Testis (tissue), 5 donors: ENCODE data around the genes LRCH4, EPO, ACHE and MYL10.

DNA sequence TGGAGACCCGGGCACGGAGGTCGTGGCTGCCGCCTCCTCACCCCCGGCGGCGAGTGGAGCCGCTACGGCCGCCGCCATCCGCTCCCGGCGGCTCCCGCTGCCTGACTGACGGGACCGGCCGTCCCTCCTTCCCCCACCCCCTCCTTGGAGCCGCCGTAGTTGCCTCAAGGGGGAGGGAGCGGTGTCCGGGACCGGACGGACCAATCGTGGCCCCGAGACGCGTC is at the start of gene LRCH4:
Gene LRCH4 (minus strand): TSS at position 107 of the 224 bp plus-strand sequence.
- PRO-cap, 3 experiments, result peak in 3 of 3 experiments; most common minus-strand start position 107 of the sequence (in 2)
- RAMPAGE, long total RNA, 2 experiments, result start-site peak on the minus strand in 2 of 2 experiments, centred at positions 166 to 201 of the sequence, 1,067 to 1,080 reads per replicate
- RRBS, result 1% methylated on average over 18 of the region's 28 CpGs

GRCh38 chr7:100603608-100604670 is 1.8 kb downstream of the PCOLCE start:
- PRO-cap, 3 experiments, result peak in 3 of 3 experiments; most common plus-strand start chr7:100604141 (in 3); most common minus-strand start chr7:100604216 (in 3)
- RAMPAGE, long total RNA, 2 experiments, result start-site peak on the plus strand in 1 of 2 experiments, at chr7:100604114-100604150 at its widest, 50 reads per replicate; start-site peak on the minus strand in 2 of 2 experiments, at chr7:100604190-100604263 at its widest, 10 to 18 reads per replicate
- RRBS, result 3% methylated on average over 7 of the region's 62 CpGs

DNA sequence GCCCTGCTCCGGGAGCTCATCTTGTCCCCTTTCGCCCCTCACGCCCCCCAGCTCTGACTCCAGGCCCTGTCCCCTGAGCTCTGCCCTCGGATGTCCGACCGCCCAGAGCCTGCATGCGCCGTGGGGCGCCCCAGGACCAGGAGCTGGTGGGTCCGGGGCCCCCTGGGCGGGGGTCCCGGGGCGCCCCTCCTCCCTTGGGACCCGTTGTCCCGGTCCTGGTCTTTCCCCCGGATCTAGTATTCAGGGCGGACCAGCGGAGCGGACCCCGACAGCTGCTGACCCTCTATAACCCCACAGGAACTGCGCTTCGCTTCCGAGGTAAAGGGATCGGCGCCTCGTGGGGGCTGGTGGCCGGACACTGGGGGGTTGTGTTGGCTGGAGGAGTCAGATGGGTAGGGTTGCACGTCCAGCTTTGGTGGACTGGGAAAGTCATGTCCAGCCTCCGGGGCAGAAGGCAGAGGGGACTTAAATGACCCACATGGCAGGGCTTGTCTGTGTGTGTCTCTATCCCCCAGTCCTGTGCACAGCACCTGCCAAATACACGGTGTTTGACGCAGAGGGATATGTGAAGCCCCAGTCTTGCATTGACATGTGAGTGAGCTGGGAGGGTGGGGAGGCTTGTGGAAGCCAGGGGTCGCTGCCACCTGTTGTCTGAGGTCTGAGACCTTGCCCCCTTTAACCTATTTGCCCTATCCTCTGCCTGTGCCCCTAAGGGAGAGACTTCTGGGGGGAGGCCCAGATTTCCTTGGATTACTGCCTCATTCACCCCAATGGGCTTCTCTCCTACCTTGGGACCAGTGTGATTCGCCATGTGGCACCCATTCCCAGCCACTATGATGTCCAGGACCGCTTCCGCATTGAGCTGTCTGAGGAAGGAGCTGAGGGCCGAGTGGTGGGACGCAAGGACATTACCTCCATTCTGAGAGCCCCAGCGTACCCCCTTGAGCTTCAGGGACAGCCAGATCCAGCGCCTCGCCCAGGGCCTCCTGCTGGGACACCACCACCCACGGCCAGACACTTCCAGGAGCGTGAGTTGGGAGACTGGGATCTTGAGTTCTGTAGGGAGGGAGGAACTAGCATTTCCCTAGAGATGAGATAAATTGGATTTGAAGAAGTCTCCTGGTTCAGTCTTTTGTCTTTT is 709 bp downstream of the MOSPD3 start:
- PRO-cap, 3 experiments, result no peak in any of the 3 experiments
- RAMPAGE, long total RNA, 2 experiments, result no peak in any of the 2 experiments
- RRBS, result 4% methylated on average over 2 of the region's 42 CpGs

GRCh38 chr7:100642433-100643249 is 1.3 kb upstream of the TFR2 start:
- PRO-cap, 3 experiments, result no peak in any of the 3 experiments
- RAMPAGE, long total RNA, 2 experiments, result no peak in any of the 2 experiments
- RRBS, result no CpG with 5 or more reads among the region's 17 CpGs

DNA sequence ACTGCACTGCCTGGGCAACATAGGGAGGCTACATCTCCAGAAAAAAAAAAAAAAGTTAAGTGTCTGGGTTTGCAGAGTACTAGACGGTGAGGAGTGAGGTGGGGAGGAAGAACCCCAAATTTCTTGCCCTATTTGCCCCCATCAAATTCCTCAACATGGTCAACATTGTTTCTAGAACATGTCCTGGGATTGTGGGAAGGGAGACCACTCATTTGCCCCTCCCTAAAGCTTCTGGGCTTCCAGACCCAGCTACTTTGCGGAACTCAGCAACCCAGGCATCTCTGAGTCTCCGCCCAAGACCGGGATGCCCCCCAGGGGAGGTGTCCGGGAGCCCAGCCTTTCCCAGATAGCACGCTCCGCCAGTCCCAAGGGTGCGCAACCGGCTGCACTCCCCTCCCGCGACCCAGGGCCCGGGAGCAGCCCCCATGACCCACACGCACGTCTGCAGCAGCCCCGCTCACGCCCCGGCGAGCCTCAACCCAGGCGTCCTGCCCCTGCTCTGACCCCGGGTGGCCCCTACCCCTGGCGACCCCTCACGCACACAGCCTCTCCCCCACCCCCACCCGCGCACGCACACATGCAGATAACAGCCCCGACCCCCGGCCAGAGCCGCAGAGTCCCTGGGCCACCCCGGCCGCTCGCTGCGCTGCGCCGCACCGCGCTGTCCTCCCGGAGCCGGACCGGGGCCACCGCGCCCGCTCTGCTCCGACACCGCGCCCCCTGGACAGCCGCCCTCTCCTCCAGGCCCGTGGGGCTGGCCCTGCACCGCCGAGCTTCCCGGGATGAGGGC is at the start of gene EPO:
Gene EPO (plus strand): TSS at position 337 of the 790 bp plus-strand sequence.
- PRO-cap, 3 experiments, result no peak in any of the 3 experiments
- RAMPAGE, long total RNA, 2 experiments, result no peak in any of the 2 experiments
- RRBS, result 2% methylated on average over 40 of the region's 50 CpGs

- PRO-cap, 3 experiments, result no peak in any of the 3 experiments
- RAMPAGE, long total RNA, 2 experiments, result no peak in any of the 2 experiments
- RRBS, result 2% methylated on average over 10 of the region's 35 CpGs
These were observed 858 bp downstream of the EPO start for GRCh38 chr7:100720922-100721729.

GRCh38 chr7:100802153-100802581 is 25.2 kb downstream of the EPHB4 start:
- PRO-cap, 3 experiments, result peak in 3 of 3 experiments; most common plus-strand start chr7:100802224 (in 1); most common minus-strand start chr7:100802284 (in 2)
- RAMPAGE, long total RNA, 2 experiments, result no peak in any of the 2 experiments
- RRBS, result 27% methylated on average over 1 of the region's 8 CpGs

GRCh38 chr7:100807171-100807990 is 19.9 kb downstream of the EPHB4 start:
- PRO-cap, 3 experiments, result no peak in any of the 3 experiments
- RAMPAGE, long total RNA, 2 experiments, result no peak in any of the 2 experiments
- RRBS, result no CpG with 5 or more reads among the region's 22 CpGs

GRCh38 chr7:100825862-100826335 is 1.4 kb downstream of the EPHB4 start:
- PRO-cap, 3 experiments, result no peak in any of the 3 experiments
- RAMPAGE, long total RNA, 2 experiments, result no peak in any of the 2 experiments
- RRBS, result no CpG with 5 or more reads among the region's 8 CpGs

GRCh38 chr7:100865545-100865901 is 1.7 kb upstream of the TRIP6 start:
- PRO-cap, 3 experiments, result no peak in any of the 3 experiments
- RAMPAGE, long total RNA, 2 experiments, result no peak in any of the 2 experiments
- RRBS, result 84% methylated on average over 3 of the region's 13 CpGs

- PRO-cap, 3 experiments, result peak in 3 of 3 experiments; most common plus-strand start chr7:100896028 (in 1); most common minus-strand start chr7:100895888 (in 3)
- RAMPAGE, long total RNA, 2 experiments, result no peak in any of the 2 experiments
- RRBS, result 2% methylated on average over 37 of the region's 103 CpGs
These were observed at the start of gene ACHE for GRCh38 chr7:100895436-100896477. TSS of gene ACHE (minus strand) at chr7:100895888.

DNA sequence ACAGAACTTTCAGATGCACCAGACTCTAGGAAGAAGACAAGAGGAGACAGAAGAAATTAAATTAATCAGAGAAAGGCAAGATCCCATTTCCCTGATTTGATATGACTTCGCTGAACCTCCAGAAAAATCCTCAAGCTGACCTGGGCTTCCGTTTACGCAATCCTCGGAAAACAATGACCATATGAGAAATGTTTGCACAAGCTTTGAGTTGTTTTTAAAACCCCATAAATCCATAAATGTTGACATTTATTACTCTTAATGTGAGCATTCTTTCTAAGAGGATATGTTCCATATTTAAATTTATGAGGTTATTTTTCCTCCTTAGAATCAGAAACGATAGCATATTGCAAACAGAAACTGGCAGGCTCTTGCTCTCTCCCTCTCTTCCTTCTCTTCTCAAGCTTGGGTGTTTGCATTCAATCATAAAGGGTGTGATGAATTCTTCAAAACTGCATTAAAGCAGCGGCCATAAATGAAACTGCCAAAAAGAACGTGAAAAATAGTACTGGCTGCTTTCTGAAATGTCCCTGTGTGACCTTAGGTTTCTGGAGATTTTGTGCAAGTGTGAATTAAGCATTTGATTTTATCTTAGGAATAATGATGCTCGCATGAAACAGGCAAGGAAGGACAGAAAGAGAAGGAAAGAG is 6.9 kb upstream of the MUC3A start:
- PRO-cap, 3 experiments, result no peak in any of the 3 experiments
- RAMPAGE, long total RNA, 2 experiments, result no peak in any of the 2 experiments
- RRBS, result no CpG with 5 or more reads among the region's 8 CpGs

DNA sequence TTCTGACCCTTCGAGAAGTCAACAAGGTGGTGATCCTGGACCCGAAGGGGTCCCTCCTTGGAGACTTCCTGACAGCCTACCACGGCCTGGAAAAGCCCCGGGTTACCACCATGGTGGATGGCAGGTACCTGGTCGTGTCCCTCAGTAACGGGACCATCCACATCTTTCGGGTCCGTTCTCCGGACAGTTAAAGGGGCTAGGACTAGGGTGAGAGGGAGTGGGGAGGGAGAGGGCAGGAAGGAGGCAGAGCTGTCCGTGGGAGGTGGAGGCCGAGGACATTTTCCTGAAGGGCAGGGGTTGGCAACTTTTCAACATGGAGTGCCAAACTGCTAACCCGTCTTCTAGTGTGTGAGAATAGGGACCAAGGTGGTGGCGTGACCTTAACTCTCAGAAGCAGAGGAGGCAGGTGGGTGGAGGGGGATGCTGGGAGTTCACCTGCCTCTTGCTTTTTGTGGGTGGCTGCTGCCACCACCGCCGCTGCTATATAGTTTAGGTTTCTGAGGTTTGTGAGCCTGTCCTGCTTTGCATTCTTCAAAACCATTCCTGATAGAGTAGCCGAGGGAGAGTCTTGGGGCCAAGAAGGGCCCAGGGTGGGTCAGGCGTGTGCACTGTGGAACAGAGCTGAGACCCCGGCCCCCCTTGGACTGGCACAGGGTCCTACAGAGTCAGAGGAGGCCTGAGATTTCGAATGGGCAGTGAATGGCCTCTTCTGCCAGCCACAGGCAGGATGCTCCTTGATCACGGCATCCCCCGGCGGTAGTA is 4.3 kb downstream of the TRIM56 start:
- PRO-cap, 3 experiments, result no peak in any of the 3 experiments
- RAMPAGE, long total RNA, 2 experiments, result no peak in any of the 2 experiments
- RRBS, result 86% methylated on average over 5 of the region's 22 CpGs

DNA sequence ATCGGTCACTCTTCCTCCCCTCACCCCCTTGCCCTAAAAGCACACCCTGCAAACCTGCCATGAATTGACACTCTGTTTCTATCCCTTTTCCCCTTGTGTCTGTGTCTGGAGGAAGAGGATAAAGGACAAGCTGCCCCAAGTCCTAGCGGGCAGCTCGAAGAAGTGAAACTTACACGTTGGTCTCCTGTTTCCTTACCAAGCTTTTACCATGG is 899 bp upstream of the SERPINE1 start:
- PRO-cap, 3 experiments, result no peak in any of the 3 experiments
- RAMPAGE, long total RNA, 2 experiments, result no peak in any of the 2 experiments
- RRBS, result no CpG with 5 or more reads among the region's 4 CpGs

DNA sequence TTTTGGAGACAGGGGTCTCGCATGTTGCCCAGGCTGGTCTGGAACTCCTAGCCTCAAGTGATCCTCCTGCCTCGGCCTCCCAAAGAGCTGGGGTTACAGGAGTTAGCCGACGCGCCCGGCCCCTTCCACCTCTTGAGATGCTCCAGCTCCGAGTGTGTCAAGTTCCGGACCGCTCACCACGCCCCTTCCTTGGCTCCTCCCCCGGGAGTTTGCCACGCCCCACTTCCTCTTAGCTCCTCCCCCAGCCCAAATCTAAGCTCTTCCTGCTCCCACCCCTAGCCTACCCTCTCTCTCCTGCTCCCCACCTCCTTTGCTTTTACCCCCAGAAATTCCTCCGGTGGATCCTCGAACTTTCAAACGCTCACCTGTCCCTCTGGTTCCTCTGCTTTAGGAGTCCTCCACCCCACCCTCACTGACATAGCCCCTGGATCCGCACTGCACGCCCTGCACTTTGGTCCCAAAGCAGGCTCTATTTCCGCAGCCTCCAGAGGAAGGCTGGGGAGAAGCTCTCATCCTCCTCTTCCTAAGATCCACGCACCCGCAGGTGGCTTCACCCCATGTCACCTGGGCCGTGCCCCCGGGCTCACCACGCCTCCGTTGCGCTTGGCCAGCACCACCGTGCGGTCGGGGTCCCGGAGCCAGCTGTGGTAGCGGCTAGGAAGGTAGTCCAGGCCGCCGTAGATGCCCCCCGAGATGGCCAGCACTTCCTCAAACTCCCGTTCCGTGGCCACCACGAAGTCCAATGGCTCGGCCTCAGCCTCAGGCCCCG is 6.0 kb downstream of the NAT16 start:
- PRO-cap, 3 experiments, result peak in 2 of 3 experiments; most common minus-strand start position 134 of the sequence (in 2)
- RAMPAGE, long total RNA, 2 experiments, result no peak in any of the 2 experiments
- RRBS, result 3% methylated on average over 9 of the region's 38 CpGs

- PRO-cap, 3 experiments, result no peak in any of the 3 experiments
- RAMPAGE, long total RNA, 2 experiments, result no peak in any of the 2 experiments
- RRBS, result no CpG with 5 or more reads among the region's 6 CpGs
These were observed 2.5 kb upstream of the NAT16 start for GRCh38 chr7:101182647-101183015.

GRCh38 chr7:101238683-101239069 is 1.1 kb upstream of the CLDN15 start:
- PRO-cap, 3 experiments, result no peak in any of the 3 experiments
- RAMPAGE, long total RNA, 2 experiments, result no peak in any of the 2 experiments
- RRBS, result 63% methylated on average over 3 of the region's 13 CpGs

- PRO-cap, 3 experiments, result no peak in any of the 3 experiments
- RAMPAGE, long total RNA, 2 experiments, result no peak in any of the 2 experiments
- RRBS, result no CpG with 5 or more reads among the region's 7 CpGs
These were observed at the start of gene MYL10 for GRCh38 chr7:101629198-101629525. TSS of gene MYL10 (minus strand) at chr7:101629296.

DNA sequence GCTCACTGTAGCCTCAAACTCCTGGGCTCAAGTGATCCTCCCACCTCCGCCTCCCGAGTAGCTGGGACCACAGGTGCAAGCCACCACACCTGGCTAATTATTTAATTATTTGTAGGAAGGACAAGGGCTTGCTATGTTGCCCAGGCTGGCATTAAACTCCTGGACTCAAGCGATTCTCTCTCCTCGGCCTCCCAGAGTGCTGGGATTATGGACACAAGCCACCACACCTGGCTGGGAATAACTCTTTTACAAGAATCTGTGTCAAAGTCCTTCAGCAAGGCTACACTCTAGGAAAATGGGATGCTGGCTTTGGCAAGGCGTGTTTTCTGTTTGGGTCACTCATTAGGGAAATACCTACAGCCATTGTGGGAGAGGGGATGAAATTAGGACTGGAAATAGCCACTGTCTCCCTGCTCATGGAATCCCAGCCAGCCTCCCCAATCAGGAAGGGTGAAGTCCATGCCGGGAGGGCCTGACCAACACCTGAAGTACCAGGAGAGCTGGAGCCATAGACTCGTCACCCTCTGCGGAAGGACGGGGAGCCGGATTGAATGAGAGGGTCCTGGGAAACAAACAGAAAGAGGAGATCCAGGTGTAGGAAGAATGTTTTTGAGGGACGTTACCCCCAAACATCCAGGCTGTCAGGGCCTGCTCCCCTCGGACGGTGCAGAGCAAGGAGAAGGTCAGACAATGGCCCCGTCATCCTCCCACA is 72.2 kb upstream of the MYL10 start:
- PRO-cap, 3 experiments, result no peak in any of the 3 experiments
- RAMPAGE, long total RNA, 2 experiments, result no peak in any of the 2 experiments
- RRBS, result 96% methylated on average over 5 of the region's 14 CpGs

- PRO-cap, 3 experiments, result peak in 2 of 3 experiments; most common plus-strand start chr7:101815978 (in 1); most common minus-strand start chr7:101815918 (in 1)
- RAMPAGE, long total RNA, 2 experiments, result start-site peak on the plus strand in 1 of 2 experiments, at chr7:101816021-101816033 at its widest, 77 reads per replicate
- RRBS, result 2% methylated on average over 59 of the region's 116 CpGs
These were observed 1.5 kb upstream of the CUX1 start for GRCh38 chr7:101815740-101816549.